ENCODE data around the genes KCNMB2, TTC14 and DNAJC19.

GRCh38 chr3:177279475-177279731, 82.1 kb upstream of the TBL1XR1 start:
- PRO-cap, 2 experiments, result no peak in any of the 2 experiments

DNA sequence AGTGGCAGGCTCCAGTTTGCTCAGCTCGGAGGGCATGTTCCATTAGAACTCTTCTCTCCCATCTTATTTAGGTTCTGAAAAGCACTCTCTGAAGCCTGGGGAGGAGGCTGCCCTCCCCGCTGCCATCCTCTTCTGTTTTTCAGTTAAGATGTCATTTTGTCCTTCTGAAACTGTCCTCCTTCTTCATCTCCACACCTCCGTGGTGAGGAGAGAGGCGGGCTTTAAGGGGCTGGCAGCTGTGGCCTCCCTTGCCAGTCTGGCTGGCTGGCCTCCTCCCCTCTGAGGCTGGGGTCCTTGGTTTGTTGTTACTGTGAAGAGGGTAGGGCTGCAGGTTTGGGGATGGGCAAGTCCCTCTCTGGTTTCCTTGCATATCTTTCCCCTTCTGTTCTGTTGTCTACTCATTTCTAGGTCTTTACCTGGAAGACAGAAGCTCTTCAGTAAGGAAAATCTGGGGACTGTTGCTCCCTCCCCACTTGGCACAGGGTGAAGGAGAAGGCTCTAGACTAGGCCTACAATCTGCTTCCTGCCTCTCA, 226.2 kb upstream of the TBL1XR1 start:
- PRO-cap, 2 experiments, result no peak in any of the 2 experiments

DNA sequence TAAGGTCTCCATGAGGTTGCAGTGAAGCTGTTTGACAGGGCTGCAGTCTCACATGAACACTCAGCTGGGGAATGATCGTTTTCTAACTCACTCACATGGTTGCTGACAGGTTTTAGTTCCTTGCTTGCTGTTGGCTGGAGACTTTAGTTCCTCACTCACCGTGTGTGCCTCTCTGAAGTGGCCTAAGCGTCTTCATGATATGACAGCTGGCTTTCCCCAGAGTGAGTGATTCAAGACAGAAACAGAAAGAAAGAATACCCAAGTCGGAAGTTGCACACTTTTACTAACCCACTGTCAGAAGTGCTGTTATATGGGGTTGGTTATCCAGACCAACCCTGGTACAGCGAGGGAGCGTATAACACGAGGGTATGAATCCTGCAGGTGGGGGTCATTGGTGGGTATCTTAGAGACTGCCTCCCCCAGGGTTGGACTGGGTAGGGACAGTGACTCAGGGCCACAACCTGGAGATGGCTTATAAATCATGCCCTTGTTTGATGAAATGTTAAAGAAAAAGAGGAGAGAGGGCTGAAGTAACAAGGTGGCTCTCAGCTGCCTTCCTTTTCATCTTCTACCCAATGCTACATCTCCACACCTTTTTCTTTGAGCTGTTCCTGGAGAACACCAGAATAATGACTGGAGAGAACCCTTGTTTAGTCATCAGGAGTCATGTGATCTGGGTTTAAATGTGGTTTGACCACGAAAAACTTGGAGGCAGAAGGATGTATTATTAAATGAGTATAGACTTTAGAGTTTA, 230.0 kb upstream of the TBL1XR1 start:
- PRO-cap, 2 experiments, result no peak in any of the 2 experiments

- PRO-cap, 2 experiments, result no peak in any of the 2 experiments
Measured at GRCh38 chr3:177452309-177453342, 255.3 kb upstream of the TBL1XR1 start.

GRCh38 chr3:177535877-177536139, 338.5 kb upstream of the TBL1XR1 start:
- PRO-cap, 2 experiments, result no peak in any of the 2 experiments

DNA sequence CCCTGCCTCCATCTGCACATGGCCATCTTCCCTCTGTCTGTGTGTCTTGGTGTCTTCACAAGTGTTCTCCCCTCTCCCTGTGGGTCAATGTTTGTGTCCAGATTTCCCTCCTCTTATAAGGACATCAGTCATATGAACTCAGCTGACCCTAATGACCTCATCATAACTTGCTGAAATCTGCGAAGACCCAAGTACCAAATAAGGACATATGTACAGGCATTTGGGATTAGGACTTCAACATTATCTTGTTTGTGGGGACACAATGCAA, 372.6 kb upstream of the TBL1XR1 start:
- PRO-cap, 2 experiments, result no peak in any of the 2 experiments

- PRO-cap, 2 experiments, result no peak in any of the 2 experiments
Measured at GRCh38 chr3:177589762-177590587, 392.7 kb upstream of the TBL1XR1 start.

- PRO-cap, 2 experiments, result peak in 2 of 2 experiments; most common plus-strand start chr3:178536236 (in 1); most common minus-strand start chr3:178536262 (in 1)
Measured at GRCh38 chr3:178536137-178537204, at the start of gene KCNMB2. TSS of gene KCNMB2 (plus strand) at chr3:178536436.

DNA sequence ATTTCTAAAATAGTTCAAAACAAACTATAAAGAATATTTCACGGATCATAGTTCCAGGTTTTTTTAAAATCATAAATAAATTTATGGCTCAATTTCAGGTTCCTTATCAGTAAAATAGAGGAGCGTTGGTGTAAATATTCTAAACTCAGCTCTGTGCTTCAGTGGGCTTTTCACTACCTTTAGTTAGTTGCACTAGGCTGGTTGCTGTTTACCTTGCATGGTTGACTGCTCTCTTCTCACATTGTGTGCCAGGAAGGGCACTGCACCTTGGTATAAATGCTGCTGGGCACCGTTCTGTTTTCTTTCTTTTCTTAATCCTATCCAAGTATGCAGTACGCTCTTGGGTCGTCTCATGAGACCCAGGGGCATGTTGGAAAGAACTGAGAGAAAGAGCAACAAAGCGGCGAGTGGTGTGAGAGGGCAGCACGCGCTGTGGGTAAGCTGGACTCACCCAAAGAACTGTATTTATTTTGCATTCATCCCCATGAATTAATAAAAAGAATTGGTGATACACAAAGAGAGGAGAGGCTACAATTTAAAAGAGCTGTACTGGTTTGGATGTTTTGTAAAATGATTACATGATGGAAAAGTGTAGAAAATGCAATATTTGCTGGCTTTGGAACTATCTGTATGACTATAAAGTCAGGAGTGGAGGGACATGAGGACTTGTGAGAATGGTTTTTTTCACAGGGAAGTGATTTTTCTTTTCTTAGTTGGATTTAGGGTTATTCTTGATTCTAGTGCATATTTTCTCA, 22.5 kb downstream of the KCNMB2 start:
- PRO-cap, 2 experiments, result no peak in any of the 2 experiments

DNA sequence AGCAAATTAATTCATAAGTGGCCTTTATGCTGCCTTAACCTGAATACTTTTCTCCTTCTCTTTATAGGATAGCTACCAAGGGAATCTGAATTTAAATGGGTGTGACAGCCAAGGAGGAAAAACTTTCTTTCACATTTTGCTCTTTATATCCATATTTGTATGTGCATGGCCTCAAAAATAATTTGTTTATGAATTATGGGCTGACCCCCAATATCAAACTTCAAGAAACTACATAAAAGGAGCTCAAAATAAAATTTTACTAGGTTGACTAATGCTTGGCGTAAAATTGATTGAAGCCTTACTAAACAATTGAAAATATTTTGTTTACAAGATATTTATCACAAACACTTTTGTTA, 251.2 kb downstream of the ZMAT3 start:
- PRO-cap, 2 experiments, result no peak in any of the 2 experiments

DNA sequence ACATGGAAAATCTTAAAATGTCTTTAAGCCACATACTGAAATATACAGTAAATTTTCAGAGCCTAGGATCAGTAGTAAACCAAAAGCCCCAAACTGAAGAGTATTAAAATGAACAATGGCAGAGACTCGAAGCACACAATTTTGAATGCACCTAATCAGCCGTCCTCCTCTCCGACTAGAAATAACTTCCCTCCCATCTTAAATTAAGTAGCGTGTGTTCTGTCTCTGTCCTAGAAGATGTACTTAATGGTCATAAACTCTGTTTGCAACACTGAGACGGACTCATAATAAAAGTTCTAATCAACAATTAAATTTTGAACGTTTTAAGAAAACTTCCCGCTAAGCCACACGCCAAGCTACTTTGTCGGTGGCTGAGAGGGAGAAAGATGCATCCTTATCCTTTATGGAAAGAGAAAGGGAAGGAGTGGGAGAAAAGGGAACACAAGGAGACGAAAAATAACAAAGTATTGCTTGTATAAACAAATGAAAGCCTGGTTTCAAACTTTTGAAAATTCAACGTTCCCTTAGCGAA, 1.0 kb downstream of the GNB4 start:
- PRO-cap, 2 experiments, result no peak in any of the 2 experiments

DNA sequence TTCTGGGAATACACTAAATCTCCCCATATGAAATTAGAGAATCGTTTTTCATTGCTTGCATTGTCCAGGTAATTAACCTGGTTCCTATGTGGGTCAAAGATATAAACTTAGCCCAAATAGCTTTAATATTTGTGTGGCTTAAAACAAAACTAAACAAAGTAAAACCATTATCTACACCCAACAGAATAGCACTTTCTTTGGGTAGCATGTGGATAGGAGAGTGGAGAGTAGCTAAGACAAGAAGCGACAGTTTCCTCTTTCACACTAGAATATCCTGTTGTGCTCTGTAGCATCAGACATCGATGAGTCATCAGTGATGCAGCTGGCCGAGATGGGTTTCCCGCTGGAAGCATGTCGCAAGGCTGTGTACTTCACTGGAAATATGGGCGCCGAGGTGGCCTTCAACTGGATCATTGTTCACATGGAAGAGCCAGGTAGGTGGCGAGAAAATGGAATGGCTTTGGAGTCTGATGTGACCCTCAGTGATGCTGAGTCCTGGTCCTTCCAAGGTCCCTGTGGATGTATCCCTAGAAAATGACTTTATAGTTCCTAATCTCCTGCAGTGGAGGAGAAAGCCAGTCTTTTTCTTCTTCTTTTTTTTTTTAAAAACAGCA, 108.1 kb downstream of the USP13 start:
- PRO-cap, 2 experiments, result no peak in any of the 2 experiments

GRCh38 chr3:179779482-179780116, 126.8 kb downstream of the USP13 start:
- PRO-cap, 2 experiments, result no peak in any of the 2 experiments

DNA sequence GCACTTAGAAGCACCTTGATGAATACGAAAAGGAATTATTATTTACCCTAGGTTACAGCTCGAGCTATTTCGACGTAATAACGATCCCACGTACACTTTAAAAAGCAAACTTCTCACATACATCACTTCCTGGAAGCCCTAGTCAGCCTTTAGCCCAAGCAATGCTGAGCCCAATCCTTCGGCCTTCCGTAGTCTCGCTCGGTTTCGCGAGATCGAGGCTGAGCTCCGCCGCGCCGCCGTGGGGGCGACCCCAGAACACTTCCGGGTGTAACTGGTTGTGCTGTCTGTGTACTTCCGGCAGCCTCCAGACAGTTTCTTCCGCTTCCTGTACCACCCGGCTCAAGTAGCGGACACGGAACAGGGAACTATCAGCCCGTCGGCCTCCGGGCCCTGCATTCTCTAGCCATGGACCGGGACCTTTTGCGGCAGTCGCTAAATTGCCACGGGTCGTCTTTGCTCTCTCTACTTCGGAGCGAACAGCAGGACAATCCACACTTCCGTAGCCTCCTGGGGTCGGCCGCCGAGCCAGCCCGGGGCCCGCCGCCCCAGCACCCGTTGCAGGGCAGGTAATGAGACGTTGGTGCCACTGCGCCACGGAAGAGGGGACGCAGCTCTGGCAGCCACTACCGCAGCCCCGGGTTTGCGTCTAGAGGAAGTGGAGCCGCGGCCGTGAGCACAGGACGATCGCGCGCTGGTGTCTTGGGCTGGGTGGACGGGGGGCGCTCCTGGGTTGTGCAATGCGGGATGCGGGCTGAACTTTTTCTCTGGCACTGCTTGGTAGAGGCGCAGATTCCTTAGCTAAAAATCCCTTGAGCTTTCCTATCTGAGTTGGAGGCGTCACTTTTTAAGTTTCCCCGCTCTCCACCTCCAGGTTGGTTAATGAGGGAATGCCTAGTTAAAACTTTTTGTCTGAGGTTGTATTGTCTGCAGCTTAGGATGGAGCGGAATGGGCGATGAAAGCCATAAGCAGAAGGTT, at the start of gene TTC14:
TTC14 (plus strand) TSS at position 307 of the 976 bp plus-strand sequence.
- PRO-cap, 2 experiments, result peak in 2 of 2 experiments; most common plus-strand start position 342 of the sequence (in 2); most common minus-strand start position 196 of the sequence (in 1)

GRCh38 chr3:180611394-180611946, 9.5 kb downstream of the TTC14 start:
- PRO-cap, 2 experiments, result no peak in any of the 2 experiments

GRCh38 chr3:180988952-180990211, at the start of gene DNAJC19:
TSS of gene DNAJC19 (minus strand) at chr3:180989736.
- PRO-cap, 2 experiments, result peak in 2 of 2 experiments; most common plus-strand start chr3:180989898 (in 1); most common minus-strand start chr3:180989736 (in 1)

DNA sequence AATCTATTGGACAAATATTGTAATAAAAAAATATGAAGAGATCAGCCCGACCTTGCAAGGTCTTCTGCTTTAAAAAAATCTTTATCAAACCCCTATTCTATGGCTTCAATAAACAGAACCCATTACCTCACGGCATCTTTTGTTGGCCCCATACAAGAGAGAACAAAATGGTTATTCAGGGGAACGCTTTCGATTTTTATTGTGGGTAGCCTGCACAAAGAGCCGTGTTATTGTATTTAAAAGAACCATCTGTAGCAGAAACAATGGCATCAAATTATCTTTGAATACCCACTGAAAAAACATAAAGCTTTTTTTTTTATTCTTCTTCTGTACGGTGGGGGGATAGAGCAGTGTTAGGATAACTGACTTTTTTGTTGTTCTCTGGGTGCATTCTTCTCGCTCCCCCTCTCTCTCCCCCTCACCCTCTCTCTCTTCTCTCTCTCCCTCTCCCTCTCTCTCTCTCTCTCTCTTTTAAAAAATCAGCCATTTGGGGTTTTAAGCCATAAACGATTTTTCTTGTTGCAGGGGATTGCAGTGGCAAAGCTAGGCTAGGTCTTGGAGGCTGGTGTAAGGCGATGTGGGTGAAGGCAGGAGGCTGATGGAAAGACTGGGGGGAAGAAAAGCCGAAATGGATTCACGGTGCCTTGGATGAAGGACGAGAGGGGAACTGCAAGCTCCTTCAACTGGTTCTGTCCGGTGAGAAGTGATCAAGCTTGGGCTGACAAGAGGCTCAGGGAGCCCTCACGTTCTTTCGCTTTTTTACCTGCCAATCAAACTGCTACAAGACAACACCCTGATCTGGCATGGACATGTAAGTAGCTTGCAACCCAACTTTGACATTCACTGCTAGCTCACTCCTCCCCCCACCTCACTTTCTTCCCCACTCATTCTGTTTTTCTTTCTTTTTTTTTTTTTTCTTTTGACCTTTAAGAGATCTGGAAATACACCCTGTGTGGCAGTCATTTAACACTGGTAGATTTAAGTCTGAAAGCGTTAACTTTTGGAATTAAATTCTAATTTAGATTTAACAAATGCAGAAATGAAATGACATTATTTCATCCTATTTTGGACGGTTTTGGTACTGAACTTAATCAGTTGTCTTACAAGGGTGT, 12.3 kb upstream of the SOX2 start:
- PRO-cap, 2 experiments, result no peak in any of the 2 experiments

DNA sequence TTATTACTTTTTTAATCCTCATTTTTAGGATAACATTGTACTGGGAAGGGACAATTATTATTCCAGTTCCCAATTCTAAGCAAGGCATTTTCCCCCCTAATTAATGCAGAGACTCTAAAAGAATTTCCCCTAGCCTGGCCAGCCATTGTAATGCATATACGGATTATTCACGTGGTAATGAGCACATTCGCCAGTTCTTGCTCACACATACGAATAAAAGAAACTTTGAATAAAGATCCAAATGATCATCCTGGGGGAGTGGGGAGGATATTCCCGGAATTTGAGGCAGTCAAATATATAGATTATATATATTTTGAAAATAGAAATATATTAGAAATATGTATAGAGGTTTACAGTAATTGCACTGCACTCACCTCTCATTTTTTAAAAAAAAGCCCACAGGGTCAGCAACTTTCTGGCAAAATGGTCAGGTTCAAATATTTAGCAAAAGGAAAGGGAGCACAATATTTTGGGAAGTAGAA, 4.3 kb downstream of the SOX2 start:
- PRO-cap, 2 experiments, result no peak in any of the 2 experiments

DNA sequence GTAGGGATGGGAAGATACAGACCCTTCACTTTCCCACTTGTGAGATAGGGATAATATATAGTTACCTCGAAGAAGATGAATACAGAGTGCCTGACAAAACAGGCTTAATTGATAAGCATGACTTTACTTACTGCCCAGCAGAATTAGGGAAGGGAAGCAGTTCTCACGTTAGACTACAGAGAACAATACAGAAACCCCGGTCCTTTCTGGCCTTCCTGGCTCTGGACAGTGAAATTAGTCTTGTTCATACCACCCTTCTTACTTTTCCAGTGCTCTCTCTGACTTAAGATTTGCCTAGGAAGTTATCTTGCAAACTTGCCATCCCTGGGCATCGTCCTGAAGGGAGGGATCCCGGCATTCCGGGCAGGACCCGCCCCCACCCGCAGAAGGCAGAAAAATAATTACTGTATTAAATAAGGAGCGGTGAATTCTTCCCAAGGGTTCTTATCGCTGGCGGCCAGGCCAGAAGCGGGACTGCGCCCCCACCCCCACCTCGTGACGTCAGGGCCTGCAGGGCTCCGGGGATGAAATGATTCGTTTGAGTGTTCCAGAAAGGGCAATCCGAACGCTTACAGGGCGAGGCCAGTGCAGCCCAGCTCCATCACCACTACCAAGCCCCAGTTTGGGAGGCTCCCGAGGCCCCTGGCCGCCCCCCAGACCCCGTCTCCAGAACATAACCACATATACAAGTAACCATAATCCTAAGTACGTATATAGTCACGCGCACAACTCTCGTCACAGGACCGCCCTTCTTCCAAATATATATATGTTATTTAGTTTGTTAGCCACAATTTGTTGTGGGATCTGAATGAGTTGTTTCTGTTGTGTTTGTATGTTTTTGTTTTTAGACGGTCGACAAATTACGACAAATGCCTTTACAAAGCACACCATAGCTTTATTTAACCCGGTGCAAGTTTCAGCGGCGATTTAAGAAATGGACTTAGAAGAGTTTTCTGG, 8.5 kb downstream of the SOX2 start:
- PRO-cap, 2 experiments, result no peak in any of the 2 experiments

GRCh38 chr3:182794977-182795879, 1.9 kb downstream of the ATP11B start:
- PRO-cap, 2 experiments, result no peak in any of the 2 experiments